HTERT-HM (cell line): Measurements from ENCODE around the gene IP6K2.

DNA sequence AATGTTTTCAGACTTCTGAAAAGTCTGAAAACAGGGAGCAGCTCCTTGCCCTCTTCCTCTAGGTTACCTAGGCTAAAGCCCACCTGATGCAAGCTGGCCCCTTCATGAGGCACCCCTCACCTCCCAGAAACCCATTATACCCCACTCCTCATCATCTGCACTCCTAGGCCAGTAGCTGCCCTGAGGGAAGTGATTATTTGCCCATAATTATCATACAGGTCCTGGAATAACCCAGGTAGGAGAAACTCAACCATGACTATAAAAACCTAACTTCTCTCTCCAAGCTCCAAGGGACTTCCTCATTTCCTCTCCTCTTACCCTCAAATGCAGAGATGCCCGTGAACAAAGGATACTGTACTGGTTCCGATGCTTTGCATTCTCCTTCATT lies 5.2 kb upstream of the NCKIPSD start:
- RRBS = no CpG with 5 or more reads among the region's 2 CpGs

- RRBS = no CpG with 5 or more reads among the region's 1 CpG
These were observed 6.6 kb upstream of the NCKIPSD start for GRCh38 chr3:48692312-48692733.

DNA sequence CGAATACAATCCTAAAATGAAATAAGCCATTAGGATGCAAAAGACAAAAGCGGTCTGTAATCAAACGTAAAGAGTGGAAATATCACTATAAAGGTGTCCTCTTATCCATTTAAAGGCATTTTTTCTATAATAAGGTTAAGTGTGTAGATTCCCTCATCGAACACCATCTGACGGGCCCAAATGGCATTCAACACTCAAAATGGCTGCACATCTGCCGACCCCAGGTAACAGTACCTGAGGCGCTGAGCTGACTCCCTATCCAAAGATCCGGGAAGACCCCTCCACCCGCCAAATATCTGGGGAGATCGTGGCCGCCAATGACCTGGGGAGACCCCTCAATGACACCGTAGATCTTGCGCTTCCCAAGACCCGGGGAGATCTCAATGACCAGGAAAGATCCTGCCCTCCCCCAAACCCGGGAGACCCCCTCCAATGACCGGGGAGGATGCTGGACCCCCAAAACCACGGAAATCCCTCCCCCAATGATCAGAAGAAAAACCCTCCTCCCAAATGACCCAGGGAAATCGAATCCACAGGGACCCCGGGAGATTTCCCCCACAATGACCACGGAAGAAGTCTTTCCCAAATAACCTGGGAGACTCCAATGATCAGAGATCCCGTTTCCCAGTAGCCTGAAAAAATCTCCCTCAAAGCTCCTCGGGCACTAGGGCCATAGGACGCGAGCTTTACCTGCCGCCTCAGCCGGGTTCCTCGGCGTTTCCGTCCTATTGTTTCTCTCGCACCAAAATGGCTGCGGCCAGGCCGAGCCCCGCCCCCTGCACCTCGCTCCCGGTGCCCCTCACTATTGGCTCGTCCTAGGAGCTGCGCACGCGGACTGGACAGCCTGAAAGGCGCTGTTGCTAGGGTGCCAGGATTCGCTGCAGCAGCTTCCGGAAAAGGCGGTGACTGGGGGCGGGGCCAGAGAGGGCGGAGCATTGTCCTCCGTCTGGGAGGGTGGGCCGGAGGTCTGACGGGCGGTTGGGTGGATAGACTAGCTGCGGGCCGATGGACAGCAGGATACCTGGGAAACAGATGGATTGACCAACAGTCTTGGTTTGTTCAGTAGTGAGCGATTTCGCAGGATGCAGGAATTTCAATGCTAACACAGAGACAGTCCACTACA lies at the start of gene IP6K2:
Gene IP6K2 (minus strand): TSS at position 755 of the 1,123 bp plus-strand sequence.
- RRBS = 1% methylated on average over 25 of the region's 53 CpGs

GRCh38 chr3:48739875-48740835 lies 23.1 kb upstream of the IP6K2 start:
- RRBS = 2% methylated on average over 2 of the region's 15 CpGs

DNA sequence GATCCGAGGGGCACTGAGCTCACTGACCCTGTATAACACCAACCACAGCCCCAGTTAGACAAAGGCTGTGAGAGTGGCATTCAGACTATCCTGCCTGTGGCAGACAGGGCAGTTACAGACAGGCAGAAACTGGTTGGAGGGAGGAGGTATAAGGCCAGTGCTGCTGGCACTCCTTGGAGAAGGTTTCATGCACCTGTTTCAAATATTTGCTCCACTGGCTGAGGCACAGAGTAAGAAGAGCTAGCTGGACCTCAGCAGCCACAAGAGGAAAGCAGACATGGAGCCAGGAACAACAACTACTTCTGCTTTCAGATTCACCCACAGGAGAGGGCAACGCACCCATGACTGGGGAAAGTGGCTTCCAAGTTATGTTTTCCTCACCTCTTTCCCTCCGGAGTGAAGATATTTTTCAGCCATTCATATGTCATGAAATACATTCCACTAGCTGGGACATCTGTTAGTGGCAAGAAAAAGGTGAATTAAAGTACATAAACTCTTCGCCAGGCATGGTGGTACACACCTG lies 11.6 kb upstream of the PRKAR2A start:
- RRBS = no CpG with 5 or more reads among the region's 4 CpGs

DNA sequence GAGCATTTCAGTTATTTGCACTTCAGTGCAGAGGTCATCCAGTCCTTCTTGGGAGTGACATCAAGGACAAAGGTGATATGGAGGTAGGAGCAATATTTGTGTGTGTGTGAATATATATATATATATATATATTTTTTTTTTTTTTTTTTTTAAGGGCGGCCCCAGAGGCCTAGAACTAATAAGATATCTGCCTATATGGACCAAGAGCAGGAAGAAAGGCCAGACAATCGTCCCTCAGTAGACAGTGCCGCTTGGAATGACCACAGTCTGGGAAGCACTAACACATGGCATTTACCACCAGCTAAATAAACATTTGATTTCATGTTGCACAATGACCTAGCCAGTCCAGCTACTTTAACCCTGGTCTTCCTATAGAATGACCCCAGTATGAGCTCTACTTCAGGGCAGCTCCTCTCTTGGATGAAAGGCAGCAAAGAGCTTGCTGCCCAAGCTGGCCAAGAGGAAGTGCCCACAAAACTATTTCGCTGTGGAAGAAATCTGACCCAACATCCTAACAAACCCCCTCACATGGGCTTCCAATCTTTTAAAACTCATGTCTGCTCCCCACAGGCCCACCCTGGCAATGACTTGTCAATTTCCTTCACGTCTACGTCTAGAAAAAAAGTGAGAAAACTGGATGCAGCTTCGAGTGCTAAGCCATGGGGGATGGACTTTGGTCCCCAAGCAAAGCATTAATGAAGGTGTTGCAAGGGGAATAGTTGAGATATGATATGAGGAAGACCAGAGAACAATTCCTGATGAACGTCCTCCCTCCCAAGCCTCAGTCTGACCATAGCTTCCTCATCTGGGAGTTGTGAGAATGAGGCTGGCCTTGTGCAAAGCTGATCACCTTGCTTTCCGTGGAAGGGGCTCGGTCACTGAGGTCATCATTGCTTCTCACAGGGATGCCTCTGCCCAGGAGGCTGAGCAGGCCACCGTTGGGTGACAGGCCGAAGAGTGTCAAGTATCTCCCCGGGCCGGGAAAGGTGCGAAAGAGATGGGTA lies 1.1 kb downstream of the SLC25A20 start:
- RRBS = no CpG with 5 or more reads among the region's 15 CpGs

DNA sequence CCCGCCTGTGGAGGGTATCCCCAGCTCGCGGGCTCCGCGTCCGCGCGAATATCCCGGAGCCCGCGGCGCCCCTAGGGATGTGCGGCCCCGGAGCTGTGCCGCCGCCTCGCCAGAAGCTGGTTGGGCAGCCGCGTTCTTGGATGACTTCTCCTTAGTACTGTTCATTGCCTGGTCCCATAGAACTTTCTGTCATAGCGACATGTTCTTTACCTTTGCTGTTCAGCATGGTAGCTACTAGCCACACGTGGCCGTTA lies 658 bp downstream of the ARIH2 start:
- RRBS = no CpG with 5 or more reads among the region's 22 CpGs

GRCh38 chr3:48989619-48989994 lies 434 bp upstream of the P4HTM start:
- RRBS = no CpG with 5 or more reads among the region's 31 CpGs

- RRBS = no CpG with 5 or more reads among the region's 14 CpGs
These were observed 5.2 kb downstream of the DALRD3 start for GRCh38 chr3:49013115-49013554.

DNA sequence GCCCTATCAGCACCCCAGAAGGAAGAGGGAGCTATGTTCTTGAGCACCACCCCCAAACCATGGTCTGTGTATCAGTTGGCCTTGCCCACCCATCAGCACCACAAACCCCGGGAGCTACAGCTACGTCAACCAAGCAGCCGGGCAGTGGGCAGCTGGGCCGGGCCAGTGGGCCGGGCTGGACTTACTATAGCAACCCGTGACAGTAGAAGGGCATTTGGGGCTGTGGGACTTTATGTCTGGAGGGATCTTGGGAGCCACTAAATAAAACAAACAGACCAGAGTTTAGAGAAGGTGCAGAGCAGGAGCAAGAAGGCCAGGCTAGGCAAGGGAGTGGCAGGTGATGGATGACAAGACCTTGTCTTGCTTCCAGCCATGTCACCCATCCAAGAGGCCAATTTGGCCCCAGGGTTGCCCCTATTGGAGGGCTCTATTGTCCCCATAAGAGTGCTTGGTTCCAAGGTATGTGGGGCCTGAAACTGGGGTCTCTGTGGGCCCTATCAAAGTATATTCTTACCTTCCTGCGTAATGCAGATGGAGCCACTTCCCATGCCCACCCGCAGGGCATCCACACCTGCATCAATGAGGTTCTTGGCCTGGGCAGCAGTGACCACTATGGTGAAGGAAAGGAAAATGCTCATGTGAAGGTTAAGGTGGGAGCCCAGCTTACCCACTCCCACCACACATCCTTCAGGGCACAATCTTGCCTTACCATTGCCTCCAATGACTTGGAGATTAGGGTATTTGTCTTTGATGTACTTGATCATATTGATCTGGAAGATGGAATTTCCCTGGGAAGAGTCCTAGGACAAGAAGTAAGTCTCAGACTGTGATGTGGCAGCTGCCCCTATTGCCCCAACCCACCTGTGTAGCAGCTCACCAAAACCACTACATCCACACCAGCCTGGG lies 3.1 kb downstream of the IMPDH2 start:
- RRBS = no CpG with 5 or more reads among the region's 8 CpGs

GRCh38 chr3:49027549-49028421 lies 1.4 kb downstream of the IMPDH2 start:
- RRBS = no CpG with 5 or more reads among the region's 14 CpGs

GRCh38 chr3:49092783-49093918 lies 720 bp downstream of the QRICH1 start:
- RRBS = 1% methylated on average over 42 of the region's 92 CpGs

DNA sequence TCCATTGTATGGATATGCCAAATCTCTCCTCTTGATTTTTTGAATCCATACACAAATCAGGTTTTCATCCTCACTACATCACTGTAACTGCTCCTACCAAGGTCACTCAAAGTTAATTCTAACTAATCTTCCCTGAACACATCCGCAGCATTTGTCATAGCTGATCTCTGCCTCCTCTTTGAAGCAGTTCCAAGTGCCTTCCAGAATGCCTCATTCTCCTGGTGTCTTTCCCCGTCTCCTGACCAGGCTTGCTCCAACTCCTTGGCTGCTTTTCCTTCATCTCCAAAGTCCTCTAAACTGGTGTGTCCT lies 1.2 kb upstream of the IHO1 start:
- RRBS = no CpG with 5 or more reads among the region's 2 CpGs

- RRBS = no CpG with 5 or more reads among the region's 7 CpGs
These were observed 19.3 kb downstream of the IHO1 start for GRCh38 chr3:49218381-49219168.

GRCh38 chr3:49339430-49339687 lies 494 bp downstream of the USP4 start:
- RRBS = no CpG with 5 or more reads among the region's 5 CpGs

DNA sequence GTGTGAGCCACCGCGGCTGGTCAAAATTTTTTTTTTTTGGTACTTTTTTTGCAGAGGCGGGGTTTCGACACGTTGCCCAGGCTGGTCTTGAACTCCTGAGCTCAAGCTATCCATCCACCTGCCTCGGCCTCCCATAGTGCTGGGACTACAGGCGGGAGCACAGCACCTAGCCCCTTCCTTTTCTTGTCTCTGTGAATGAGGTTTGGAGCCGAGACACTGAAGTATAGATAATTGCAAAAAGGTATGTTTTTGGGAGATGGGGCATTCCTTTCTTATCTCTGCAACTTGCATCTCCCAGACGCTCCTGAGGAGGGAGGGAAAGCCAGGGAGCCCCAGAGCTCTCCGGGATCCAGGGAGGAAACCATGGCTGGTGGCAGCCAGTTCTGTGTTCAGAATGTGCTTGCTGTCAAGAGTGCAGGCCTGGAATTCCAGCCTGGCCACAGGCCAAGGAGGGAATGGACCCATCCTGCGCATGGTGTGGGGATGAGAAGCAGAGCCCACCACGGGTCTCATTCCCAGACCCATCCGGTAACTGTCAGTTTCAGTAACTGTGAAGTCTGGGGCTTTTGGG lies 1.2 kb upstream of the DAG1 start:
- RRBS = no CpG with 5 or more reads among the region's 13 CpGs

DNA sequence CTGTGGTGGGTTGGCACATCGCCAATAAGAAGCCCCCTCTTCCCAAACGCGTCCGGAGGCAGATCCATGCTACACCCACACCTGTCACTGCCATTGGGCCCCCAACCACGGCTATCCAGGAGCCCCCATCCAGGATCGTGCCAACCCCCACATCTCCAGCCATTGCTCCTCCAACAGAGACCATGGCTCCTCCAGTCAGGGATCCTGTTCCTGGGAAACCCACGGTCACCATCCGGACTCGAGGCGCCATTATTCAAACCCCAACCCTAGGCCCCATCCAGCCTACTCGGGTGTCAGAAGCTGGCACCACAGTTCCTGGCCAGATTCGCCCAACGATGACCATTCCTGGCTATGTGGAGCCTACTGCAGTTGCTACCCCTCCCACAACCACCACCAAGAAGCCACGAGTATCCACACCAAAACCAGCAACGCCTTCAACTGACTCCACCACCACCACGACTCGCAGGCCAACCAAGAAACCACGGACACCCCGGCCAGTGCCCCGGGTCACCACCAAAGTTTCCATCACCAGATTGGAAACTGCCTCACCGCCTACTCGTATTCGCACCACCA lies 22.8 kb upstream of the BSN start:
- RRBS = no CpG with 5 or more reads among the region's 23 CpGs

DNA sequence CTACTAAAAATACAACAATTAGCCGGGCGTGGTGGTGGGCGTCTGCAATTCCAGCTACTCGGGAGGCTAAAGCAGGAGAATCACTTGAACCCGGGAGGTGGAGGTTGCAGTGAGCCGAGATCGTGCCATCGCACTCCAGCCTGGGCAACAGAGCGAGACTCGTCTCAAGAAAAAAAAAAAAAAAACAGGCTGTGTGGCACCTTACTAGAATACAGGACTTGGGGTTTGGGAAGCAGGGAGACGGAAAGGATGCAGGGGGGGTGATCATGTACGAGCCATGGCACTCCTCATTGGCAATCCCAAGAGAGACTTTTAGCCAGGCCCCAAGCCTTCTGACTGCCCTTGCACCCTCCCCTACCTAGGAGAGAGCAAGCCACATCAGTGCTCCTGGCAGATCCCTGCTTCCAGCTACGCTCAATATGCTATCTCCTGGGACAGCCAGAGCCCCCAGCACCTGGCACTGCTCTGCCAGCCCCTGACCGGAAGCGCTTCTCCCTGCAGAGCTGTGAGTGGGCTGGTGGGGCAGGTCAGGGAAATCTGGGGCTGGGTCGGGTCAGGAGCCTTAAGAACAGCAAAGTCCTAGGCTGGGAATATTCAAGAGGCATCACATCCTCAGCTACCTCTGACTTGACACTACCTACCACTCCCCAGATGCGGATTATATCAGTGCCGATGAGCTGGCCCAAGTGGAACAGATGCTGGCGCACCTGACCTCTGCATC lies 825 bp upstream of the AMIGO3 start:
- RRBS = no CpG with 5 or more reads among the region's 19 CpGs

DNA sequence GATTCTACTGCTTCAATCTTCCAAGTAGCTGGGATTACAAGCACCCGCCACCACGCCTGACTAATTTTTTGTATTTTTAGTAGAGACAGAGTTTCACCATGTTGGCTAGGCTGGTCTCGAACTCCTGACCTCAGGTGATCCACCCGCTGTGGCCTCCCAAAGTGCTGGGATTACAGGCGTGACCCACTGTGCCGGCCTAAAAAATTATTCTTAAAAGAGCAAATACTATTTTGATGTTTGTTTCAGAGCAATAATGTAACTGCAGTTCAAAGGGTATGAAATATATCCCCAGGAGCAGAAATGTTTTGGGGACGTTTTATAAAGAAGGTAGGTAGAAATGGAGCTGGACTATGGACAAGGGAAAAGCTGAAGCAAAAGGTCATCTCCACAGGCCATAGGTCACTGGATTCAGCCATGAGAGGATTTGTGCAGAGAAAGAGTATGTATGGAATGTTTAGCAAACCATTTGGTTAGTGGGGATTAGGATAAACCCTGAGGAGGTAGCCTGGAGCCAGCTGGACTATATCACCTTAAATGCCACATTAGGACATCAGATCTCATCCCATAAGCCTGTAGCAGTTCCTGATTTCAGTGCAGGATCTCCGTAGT lies 5.1 kb downstream of the IP6K1 start:
- RRBS = no CpG with 5 or more reads among the region's 8 CpGs

- RRBS = 3% methylated on average over 10 of the region's 35 CpGs
These were observed 502 bp upstream of the IP6K1 start for GRCh38 chr3:49786619-49787468.